Placental epithelial cell (primary cell): ENCODE data around the gene PEAK1.

DNA sequence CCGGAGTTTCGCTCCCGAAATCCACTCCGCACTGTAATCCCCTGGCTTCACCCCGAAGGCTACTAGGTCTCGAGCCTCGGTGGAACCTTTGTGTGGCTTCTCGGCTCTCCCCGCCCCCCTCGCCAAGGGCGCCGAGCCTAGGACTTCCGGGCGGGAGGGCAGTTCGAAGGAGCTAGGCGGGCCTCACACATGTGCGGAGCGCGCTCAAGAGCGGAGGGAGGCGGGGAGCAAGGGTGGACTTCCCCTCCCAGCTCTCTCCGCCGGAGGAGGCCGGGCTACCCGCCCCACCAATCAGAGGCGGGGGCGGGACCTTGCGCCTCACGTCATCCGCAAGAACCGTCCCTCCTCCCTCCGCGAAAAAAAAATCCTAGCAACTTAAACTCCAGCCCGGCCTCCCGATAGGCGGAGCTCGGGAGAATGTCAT, 2.3 kb upstream of the SIN3A start:
- CAGE, long polyA plus RNA: no peak

DNA sequence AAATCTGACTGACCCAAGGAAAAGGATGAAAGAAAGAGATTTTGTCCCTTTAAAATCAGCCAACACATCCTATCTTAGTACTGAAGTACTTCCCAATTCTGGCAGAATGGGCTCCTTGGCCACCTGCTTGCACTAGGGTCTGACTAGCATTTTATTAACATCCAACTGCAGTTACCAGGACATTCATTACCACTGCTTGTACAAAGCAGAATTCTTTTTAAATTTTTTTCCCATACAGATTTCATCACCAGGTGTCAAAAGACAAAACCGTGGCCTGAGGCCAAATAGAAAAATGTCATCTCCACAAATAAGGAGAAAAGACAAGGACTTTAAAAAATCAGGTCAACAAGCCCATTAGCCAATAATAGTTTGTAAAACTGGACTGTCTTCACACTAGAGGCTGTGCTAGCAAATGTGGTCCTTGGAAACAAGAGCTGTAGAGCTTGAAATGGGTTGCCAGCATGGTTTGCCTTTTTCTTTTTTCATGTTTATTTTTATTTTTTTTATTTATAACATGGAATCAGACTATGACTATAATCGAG, 1.8 kb downstream of the PTPN9 start:
- CAGE, long polyA plus RNA: no peak

DNA sequence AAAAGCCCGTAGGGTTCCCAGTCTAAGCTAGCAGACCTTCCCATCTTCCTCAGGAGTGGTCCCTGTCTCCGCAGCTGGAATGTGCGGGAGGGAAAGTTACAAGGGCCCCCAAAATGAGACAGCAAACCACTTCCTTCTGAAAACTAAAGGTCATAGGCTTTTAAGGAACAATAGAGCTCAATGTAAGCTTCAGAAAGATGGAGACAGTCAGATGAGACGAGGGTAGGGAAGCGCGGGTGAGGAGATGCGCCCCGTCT, 1.3 kb downstream of the PTPN9 start:
- CAGE, long polyA plus RNA: no peak

DNA sequence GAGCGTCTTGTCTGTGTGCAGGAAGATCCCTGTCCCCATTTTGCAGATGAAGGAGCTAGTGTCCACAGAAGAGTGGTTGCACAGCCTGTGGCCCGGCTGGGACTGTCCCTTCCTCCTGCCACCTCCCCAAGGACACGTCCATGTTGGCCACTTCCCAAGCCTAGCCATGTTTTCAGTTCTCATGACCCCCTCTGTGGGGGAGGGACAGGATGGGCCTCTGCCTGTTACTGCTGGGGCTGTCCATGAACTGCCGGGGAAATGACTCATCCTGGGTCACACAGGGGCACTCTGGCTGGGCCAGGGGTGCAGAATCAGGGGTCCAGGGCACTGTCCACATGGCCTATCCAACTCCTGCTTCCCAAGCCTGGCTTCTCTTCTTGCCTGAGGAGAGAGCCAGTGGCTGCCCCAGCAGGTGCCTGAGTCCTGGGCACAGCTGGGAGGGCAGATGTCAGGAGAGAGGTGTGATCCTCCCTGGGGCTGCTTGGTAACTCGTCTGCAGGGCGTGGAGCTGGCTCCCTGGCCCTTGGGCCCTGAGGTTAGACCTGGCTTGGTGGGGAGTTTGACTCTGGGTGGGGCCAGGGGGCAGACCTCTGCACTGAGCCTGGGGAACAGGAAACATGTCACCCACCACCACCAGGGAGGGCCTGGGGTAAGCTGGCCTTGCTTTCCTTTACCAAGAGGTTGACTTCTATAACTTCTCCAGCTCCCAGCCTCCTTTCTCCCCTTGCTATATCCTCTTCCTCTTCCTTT, 3.7 kb downstream of the SNX33 start:
- CAGE, long polyA plus RNA: no peak

DNA sequence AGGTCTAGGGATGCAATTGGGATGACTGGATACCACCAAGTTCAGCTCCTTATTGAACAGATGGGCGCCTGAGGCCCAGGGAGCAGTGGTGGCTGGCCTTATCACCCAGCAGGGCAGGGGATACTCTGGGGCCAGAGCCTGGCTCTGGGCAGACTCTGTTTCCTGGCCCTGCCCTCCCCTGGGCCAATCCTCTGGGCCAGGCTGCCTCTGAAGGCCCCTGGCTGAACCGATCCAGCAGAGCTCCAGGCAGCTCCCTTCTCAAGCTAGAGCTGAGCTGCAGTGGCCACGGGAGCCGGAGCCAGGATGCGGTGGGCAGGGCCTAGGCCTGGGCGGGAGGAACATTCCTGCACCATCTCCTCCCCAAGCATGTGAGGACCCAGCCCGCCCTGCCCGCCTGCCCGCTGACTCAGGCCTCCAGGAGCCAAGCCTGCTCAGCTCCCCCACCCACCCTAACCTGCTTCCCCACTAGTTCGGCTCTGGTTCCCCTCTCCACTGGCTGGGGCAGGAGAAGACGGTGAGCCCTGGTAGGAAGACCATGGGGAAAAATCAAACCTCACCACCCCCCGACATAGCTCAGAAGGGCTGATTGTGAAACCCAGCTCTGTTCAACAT, 13.3 kb downstream of the SNX33 start:
- CAGE, long polyA plus RNA: no peak

DNA sequence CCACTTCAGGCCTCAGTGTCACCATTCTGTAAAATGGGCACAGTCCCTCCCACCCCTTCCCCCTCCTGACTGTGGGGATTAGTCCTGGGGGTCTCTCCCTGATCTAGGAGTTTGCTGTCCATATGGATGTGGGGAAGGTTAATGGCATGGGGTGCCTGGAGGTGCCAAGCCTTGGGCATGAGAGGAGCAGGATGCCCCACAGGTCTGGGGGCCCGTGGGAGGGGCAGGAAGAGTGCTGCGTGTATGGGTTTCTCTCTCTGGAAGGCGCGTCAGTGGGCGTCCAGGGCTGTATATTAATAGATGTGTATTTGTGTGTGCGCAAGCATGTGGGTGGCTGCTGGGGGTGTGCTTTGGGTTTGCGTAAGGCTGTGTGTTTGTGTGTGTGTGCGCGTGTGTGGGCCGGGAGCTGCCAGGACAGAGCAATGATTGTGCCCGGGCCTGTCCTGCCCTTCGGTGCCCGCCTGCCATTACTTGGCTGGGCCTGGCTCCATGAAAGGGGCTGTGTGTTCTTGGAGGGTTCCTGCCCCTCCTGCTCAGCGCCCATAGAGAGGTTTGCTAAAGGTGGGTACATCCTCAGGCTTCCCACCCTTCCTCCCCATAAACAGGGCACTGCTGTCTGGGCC, 16.4 kb downstream of the CSPG4 start:
- CAGE, long polyA plus RNA: no peak

GRCh38 chr15:75707617-75707844, 5.1 kb downstream of the CSPG4 start:
- CAGE, long polyA plus RNA: no peak

DNA sequence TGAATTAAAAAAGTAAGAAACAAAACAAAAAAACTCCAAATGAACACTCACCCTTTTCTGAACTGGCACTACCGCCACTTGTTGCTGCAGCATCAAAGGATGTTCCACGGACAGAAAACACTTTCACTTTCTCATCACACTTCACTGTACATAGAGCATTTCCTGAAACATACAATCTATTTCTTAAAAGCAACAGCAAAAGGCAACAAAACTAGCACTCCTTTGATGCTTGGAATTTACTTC, 25.0 kb downstream of the ETFA start:
- CAGE, long polyA plus RNA: no peak

DNA sequence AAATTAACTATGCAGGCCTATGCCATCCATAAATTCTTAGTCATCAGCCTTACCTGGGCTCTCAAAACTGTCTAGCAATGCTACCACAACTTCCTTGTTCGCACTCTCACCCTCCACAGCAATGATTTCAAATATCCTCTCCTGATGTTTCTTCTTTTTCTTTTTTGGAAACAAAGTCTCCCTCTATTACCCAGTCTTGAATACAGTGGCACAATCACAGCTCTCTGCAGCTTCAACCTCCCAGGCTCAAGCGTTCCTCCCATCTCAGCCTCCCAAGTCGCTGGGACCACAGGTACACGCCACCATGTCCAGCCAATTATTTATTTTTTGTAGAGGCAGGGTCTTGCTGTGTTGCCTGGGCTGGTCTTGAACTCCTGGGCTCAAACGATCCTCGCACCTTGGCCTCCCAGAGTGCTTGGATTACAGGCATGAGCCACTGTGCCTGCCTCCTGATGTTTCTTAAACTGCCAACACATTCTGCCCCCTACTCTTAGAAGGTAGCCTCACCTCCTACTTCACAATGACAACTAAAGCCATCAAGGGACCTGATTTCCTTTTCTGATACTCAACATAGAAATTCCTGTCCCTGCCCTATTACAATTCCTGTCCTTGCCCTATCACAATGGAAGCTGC, 12.0 kb downstream of the ETFA start:
- CAGE, long polyA plus RNA: no peak

DNA sequence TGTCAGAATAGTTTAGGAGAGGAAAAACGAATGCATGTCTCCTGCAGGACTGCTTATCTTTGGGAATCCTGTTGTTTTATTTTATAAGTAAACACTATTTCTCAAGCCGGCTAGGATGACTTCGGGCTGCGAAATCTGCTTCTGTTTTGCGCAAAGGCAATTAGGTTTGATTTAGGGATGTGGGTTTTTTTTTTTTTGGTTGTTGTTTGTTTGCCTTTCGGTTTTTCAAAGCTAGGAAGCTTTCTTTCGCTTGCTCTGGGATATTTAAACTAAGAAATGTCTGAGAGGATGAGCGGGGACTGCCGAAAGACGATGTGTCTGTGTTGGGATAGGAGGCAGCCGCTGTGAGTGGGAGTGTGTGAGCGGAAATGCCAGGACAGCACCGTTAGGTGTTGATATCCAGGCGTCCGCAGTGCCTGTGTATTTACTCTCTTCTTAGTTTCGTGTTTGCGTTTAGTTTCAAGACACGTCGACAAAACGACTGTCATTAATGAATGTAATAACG, 526 bp downstream of the ISL2 start:
- CAGE, long polyA plus RNA: no peak

- CAGE, long polyA plus RNA: no peak
These were observed 3.9 kb downstream of the ISL2 start for GRCh38 chr15:76340203-76341091.

DNA sequence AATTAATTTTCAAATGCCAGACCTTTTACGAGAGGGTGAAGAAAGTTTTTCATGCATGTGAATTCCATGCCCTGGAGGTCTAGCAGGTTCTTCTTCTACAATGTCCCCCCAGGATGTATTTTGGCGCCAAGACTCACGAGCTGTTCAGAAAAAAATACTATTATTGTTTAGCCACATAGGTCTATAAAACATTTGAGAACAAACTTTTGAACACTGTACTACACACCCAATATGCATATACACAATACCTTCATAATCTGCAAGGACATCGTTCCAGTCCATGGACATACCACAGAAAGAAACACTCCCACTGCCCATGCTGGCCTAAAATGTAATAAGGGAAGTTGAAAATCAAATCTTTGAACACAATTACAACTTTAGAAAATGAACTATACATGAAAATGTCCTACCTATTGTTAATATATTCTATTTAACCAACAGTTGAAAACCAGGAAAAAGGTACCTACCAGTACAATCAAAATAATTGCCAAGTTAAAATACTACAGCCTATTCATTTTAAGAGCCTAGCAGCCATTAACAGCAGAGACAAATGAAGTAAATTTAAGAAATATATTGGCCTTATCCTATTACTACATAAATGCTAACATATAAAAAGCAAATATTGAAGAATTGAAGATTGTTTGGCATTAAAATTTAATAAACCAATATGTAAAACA, 139.7 kb downstream of the SCAPER start:
- CAGE, long polyA plus RNA: no peak

DNA sequence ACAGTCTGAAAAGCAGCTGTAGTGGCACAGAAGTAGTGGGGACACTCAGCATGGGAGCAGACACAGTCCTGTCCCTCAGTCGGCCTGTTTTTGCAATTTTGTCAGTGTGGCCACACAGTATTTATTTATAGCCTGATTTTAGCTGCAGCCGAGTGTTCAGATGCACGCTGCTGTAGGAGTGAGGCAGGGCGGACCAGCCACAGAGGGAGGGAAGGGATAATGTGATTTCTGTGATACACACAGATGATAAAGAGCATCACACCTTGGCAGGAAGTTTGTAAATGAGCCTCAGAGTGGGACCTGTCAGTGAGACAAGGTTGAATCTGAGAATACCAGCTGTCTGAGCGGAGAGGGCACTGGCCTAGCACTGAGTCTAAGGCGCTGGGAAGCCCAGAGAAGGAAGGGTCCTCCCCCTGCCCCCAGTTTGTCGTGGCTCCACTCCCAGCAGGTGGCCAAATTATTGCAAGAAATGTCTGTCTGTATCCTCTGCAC, 3.8 kb downstream of the PSTPIP1 start:
- CAGE, long polyA plus RNA: no peak

- CAGE, long polyA plus RNA: no peak
These were observed 18.3 kb downstream of the TSPAN3 start for GRCh38 chr15:77052473-77053172.

DNA sequence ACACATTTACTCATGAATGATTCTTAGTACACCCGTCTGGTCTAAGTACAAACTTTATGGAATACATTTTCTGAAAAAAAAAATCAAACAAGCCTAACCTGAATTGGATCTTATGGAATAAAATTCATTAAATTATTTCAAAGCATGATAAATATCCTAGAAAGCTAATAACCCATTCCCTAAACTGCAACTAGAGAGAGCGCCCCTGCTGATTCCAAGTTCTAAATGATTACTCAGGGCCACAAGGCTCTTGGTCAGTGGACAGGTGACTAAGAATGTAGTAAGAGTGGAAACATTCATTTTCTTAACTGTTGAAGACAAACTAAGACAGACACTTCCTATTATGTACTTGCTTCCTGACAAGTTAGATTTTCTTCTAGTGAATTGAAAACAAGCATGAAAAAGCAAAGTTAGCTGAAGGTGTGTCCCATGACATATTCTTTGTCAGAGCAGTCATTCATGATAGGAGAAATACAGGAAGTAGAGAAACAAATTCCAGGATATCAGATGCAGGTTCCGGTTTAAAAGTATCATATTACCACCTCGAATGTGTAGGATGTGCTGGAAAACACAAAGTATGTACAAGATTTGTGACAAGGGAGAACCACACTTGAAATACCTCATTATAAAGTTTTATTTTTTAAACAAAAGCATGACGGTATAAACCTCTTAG, 6.4 kb downstream of the TSPAN3 start:
- CAGE, long polyA plus RNA: no peak

- CAGE, long polyA plus RNA: no peak
These were observed 84.8 kb downstream of the PEAK1 start for GRCh38 chr15:77334612-77335989.

GRCh38 chr15:77388368-77389471, 31.2 kb downstream of the PEAK1 start:
- CAGE, long polyA plus RNA: no peak

GRCh38 chr15:77419904-77420852, at the start of gene PEAK1:
PEAK1 (minus strand) TSS chr15:77420104.
- CAGE, long polyA plus RNA: no peak

- CAGE, long polyA plus RNA: no peak
These were observed 89.4 kb downstream of the LINGO1 start for GRCh38 chr15:77542982-77544029.

GRCh38 chr15:77910359-77910901, 167.1 kb downstream of the TBC1D2B start:
- CAGE, long polyA plus RNA: no peak